ENCODE measurements around a stretch of chr21.

- RRBS, 2 experiments, result no CpG with 5 or more reads among the region's 47 CpGs
Observed at GRCh38 chr21:35886870-35887520, 173.3 kb downstream of the SETD4 start.

GRCh38 chr21:35922562-35923120, 137.7 kb downstream of the SETD4 start:
- RRBS, 2 experiments, result no CpG with 5 or more reads among the region's 6 CpGs

DNA sequence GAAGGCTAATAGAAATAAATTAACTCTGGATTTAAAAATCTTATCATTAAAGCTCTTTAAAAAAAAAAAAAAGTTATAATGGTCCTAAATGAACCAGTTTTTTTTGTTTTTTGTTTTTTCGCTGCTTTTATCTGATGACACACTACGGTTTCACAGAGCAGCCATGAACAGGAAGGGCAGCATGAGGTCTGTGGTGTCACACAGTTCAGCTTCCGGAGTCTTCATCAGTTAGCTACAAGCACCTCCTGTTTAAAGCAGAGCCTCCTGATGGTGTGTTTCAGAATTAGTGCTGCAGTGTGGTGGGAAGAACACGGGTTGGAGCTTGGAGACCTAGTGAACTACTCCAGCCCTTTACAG, 17.2 kb downstream of the DOP1B start:
- RRBS, 2 experiments, result no CpG with 5 or more reads among the region's 4 CpGs

- RRBS, 2 experiments, result no CpG with 5 or more reads among the region's 35 CpGs
Observed at GRCh38 chr21:36245809-36246638, 74.0 kb upstream of the MORC3 start.

DNA sequence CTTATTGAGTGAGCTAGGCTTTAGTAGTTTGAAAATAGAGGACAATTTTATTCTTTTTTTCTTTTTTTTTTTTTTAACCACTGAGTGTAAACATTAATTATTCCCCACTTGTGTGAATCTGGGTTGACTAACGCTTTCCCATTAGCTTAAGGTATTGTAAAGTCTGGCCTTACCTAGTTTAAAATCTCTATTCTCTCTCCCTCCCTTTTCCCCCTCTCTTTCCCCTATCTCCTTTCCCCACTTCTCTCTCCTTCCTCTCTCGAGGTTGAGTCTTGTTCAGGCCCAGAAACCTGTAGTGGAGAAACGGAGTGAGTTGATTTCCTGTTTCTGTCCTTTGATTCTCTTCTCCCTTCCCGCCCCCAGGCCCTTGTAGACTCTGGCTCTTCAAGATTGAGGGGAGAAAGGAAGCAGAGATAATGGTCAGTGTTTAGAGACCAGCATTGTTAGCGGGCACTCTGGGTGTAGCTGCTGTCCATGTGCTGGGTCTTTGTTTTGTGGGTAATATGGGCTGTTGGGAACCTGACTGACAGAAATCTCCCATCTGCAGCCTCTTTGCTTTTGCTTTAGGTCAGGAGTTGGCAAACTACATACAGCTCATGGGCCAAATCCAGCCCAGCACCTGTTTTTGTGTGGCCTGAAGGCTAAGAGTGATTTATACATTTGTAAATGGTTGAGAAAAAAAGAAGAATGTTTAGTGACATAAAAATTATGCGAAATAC, 1.6 kb downstream of the MORC3 start:
- RRBS, 2 experiments, result no CpG with 5 or more reads among the region's 6 CpGs

GRCh38 chr21:36728670-36729144, 29.8 kb downstream of the SIM2 start:
- RRBS, 2 experiments, result no CpG with 5 or more reads among the region's 11 CpGs

GRCh38 chr21:36754073-36754632, 55.2 kb downstream of the SIM2 start:
- RRBS, 2 experiments, result 93 to 94% methylated on average over 6 of the region's 22 CpGs

GRCh38 chr21:37074548-37075523, 1.8 kb downstream of the TTC3 start:
- RRBS, 2 experiments, result no CpG with 5 or more reads among the region's 14 CpGs

DNA sequence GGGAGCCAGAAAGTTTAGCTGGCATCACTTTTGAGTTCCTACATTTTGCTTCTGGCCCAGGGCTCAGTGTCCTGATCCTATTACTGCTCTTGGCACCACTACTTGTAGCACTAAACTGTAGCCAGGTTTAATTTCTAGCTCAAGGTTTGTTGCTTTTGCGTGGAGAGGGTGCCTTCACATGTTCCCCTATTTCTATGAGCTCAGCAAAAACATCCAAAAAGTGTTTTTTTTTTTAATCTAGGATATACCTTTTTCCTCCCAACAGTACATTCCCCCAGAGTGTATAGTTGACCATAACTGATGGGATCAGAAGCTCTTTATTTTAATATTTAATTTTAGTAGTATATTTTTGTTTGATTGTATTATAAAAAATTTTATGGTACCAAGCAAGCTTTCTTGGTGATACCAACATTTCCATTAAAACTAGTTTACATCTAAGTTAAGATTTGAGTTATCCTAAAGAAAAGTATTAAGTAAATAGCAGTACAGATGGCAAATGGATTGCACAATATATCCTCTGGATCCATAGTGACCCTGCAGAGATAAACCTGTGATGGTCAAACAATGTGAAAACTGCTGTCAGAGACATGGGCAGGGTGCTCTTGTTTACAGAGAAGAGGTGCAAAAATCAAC, 9.6 kb downstream of the TTC3 start:
- RRBS, 2 experiments, result no CpG with 5 or more reads among the region's 1 CpG

DNA sequence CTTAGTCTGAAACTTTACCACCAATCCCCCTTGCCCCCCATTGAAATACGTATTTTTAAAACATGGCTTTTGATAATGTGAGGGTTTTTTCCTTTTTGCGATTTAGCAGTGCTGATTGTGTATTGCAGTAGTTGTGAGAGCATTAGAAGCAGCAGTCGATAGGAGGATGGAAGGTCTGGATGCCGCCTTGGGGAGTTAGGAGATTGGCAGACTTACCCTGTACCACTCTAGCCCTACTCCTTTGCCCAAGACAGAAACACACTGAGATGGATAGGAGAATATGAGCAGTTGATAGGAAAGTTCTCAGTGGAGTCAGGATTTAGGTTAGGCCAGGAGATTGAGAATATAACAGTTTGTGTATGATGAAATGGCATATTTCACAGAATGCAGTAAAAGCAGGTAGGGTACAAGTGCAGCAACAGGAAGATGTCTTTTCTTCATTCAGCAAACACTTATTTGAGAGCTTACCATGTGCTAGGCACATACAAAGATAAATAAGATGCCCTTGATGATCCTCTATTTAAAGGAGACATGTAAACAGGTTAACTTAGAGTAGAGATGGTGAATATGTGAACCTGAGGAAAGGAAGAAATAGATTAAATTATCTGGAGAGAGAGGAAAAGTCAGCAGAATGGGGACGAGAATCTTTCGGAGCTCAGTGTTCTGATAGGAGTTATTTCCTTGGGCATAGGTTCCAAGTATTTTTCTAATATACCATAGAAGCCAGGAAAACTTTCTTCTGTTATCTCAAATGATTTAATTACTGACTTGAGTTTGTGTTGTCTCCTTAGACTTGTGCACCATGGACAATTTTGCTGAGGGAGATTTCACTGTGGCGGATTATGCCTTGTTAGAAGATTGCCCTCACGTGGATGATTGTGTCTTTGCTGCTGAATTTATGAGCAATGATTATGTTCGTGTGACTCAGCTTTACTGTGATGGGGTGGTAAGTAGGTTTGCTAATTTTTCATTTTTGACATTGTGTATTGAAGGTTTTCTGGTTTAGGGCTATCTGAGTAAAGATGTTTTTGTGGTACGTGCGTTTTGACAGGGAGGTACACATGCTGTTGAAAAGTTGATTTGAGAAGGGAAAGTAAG, 13.8 kb downstream of the TTC3 start:
- RRBS, 2 experiments, result no CpG with 5 or more reads among the region's 11 CpGs

GRCh38 chr21:37103463-37104038, 30.5 kb downstream of the TTC3 start:
- RRBS, 2 experiments, result no CpG with 5 or more reads among the region's 1 CpG

GRCh38 chr21:37207122-37207825, 59.9 kb downstream of the VPS26C start:
- RRBS, 2 experiments, result no CpG with 5 or more reads among the region's 6 CpGs

- RRBS, 2 experiments, result under 1 to 1% methylated on average over 17 to 18 of the region's 62 CpGs
Observed at GRCh38 chr21:37219977-37221144, 46.8 kb downstream of the VPS26C start.

DNA sequence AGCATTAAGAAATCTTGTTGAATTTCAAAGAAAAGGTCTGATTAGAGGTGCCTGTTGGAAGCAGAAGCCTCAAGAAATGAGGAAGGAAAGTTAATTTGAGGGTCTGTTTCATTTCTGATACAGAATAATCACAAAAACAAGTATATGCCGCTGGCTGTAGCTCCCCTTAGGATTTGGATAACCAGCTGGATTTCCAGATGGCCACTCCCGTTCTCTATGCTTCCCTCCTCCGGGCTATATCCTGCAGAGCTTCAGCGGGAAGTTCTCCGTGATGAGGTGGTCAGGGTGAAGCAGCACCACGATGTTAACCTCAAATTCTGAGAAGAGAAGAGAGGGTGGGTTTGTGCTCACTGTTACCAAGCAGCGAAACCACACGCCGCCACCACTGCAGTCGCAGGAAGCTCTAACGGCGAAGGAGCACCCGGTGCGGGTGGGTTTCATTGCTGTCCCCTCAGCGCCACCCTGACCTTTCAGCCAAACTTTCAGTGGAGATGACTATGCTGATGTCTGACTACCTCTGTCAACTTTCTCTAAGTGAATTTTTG, 41.8 kb downstream of the VPS26C start:
- RRBS, 2 experiments, result no CpG with 5 or more reads among the region's 15 CpGs

GRCh38 chr21:37267811-37268390, 767 bp upstream of the VPS26C start:
- RRBS, 2 experiments, result 1% methylated on average over 35 of the region's 44 CpGs

DNA sequence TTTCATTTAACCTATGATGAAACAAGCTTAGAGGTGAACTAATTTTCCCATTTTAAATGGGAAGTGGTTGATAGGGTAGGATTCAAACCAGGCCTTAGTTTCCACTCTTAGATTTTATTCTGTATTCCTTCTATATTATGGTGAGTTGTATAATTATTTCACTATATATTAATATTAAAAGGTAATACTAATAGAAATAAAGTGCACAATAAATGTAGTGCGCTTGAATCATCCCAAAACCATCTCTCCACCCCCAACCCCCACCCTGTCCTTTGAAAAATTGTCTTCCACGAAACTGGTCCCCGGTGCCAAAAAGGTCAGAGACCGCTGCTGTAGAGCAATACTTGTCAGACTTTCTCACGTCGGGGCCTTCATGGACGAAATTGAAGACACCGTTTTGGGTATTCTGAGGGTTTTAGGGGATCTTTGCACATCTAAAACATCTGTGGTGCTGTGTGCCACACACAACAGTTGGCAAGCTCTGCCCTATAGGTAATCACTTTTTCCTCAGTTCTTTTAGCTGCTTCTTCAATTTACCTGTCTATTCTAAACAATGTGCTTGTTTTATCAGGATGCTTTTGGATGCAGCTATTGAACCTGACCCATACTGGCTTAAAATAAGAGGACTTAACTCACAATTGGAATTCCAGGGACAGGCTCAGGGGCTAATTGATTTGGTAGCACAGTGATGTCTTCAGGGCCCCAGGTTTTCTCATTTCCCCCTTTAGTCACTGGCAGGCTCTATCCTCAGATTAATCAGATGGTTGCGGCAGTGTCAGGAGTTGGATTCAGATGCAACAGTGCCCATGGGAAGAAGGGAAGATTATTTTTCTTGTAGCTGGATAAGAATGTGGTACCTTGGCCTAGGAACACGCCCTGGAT, 19.7 kb downstream of the DYRK1A start:
- RRBS, 2 experiments, result no CpG with 5 or more reads among the region's 10 CpGs

- RRBS, 2 experiments, result no CpG with 5 or more reads among the region's 11 CpGs
Observed at GRCh38 chr21:37506015-37506313, 139.4 kb downstream of the DYRK1A start.

- RRBS, 2 experiments, result no CpG with 5 or more reads among the region's 25 CpGs
Observed at GRCh38 chr21:38121183-38121782, 135.5 kb upstream of the KCNJ15 start.

DNA sequence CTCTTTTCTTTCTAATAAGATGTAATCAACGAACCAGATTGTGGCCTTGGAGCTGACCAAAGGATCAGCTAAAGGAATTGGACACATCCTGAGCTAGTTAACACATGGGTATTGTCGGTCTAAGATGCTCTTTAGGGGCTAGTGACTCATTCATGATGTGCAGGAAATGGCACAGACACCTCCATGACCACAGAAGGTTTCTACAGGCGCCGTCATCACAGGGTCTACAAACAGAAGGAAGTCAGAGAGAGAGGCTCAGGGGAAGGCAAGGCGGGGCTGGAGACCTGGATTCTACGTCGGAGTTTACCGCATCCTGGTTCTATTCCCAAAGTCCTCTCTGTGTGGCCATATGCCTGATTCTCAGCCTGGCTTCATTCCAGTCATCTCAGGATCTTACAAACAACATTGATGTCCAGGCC, 11.9 kb upstream of the KCNJ15 start:
- RRBS, 2 experiments, result no CpG with 5 or more reads among the region's 8 CpGs

DNA sequence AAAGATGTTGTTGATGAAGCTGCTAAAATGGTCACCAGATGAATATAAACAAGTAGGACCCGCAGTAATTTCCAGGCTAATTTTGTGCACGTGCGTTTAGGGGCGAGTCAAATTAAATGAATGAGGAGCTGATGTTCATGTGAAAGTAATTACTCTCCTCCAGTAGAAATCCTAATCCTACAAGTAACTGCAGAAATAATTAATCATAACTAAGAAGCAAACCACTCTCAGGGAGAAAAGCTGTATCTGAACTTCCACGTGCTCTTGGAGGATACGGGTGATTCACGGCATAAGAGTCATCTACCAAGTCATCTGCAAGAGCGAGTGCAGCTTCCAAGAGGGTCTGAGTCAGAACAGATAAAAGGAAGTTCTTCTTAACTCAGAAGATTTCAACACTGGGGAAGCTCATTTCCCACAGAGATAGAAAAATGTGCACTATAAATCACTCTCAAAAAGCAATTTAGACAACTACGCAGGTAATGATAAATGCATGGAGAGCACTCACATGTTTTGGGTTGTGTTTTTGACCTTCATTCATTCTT, 20.6 kb downstream of the KCNJ15 start:
- RRBS, 2 experiments, result no CpG with 5 or more reads among the region's 9 CpGs